NT2/D1 (cell line): ENCODE measurements around a stretch of chr10.

DNA sequence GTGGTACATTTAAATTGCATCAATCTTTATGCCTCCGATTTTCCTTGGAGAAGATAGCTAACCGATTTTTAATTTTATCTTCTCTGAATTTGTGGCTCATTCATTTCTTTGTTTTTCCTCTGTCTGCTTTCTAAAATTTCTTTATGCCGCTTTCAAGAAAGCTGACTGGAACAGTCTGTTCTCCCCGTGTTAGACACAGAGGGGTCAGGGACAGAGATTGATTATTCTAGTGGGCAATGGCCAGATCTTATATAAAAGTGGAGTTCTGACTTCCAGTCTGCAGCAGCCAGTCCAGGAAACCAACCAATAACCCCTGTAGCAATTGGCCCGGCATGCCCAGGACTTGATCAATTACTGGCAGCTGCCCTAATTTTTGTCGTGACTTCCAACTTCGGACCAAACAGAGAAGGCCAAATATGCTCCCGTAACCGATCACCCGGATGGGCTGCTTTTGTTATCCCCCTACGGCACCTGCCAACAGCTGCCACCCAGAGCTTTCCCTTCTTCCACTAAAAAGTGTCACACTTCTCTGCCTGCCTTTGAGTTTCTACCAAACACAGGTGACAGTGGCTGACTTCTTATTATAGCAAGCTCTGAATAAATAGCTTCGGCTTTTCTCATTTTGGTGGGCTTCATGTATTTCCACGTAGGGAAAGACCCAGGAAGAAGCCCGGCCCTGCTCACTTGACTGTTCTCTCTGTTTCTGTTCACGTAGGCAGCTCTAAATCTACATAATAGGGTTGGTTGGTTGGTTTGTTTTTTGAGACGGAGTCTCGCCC lies 241.8 kb downstream of the CAMK1D start:
- RRBS, 2 experiments: 96% methylated on average over 4 of the region's 17 CpGs; no CpG with 5 or more reads in 1 of the 2 experiments

- RRBS, 2 experiments: no CpG with 5 or more reads among the region's 10 CpGs
Observed at GRCh38 chr10:12604065-12604505, 254.7 kb downstream of the CAMK1D start.

GRCh38 chr10:12615304-12615606 lies 265.9 kb downstream of the CAMK1D start:
- RRBS, 2 experiments: no CpG with 5 or more reads among the region's 4 CpGs

DNA sequence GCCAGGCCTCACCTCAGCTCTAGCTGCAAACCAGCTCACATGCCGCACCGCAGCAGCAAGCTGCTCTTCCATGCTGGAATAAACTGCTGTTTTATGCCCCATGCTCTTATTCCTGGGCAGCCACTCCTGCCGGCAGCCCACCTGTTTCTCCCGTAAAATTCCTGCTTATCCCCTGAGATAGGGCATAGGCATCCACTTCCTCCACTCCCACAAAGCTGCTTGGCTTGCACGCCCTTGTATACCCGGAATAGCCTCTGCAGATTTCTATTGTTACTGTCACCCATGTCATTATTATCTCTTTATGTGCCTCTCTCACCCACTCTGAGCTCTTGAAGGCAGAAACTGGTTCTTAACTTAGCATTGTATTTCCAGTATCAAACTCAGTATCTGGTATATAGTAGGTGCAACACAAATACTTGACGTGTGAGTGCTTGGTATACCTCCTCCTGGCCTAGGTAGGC lies 193.5 kb downstream of the CCDC3 start:
- RRBS, 2 experiments: 100% methylated on average over 4 of the region's 7 CpGs; no CpG with 5 or more reads in 1 of the 2 experiments

DNA sequence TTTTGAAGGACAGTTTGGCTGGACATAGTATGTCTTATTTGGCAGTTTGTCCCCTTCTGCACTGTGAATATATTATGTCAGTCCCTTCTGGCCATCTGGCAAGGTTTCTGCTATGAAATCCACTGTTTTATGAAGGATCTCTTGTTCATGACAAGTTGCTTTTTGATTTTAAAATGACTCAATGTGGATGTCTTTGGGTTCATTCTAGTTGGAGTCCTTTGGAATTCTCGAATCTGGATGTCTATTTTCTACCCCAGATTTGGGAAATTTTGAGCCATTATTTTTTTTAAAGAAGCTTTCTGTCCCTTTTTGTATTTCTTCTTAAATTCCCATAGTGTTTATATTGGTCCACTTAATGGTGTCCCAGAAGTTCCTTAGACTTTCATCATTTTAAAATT lies 21.6 kb upstream of the MCM10 start:
- RRBS, 2 experiments: no CpG with 5 or more reads among the region's 1 CpG

DNA sequence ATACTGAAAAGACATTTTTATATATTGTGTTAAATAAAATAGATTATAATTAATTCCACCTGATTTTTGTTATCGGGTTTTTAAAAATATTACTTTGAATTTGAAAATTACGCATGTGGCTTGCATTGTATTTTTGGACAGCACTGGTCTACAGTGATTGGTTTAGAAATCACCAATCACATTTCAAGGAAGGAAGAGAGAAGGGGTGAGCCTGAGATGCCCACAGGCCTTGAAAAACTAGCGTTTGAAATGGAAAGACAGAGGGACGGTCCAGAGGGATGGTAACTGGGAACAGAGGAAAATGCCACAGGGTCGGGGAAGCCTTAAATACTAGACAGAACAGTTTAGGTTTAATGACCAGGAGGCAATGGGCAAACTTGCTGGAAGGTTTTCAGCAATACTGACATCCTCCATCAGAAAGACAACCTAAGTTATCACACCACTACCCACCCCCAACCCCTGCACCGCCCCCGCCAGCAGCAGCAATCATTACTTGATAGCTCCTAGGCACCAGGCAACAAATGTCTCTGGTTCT lies 7.0 kb downstream of the SEPHS1 start:
- RRBS, 2 experiments: no CpG with 5 or more reads among the region's 7 CpGs

- RRBS, 2 experiments: 57% methylated on average over 1 of the region's 49 CpGs; no CpG with 5 or more reads in 1 of the 2 experiments
Observed at GRCh38 chr10:13382593-13383956, 35.0 kb upstream of the SEPHS1 start.

GRCh38 chr10:13473275-13473703 lies 55.5 kb downstream of the BEND7 start:
- RRBS, 2 experiments: no CpG with 5 or more reads among the region's 25 CpGs

DNA sequence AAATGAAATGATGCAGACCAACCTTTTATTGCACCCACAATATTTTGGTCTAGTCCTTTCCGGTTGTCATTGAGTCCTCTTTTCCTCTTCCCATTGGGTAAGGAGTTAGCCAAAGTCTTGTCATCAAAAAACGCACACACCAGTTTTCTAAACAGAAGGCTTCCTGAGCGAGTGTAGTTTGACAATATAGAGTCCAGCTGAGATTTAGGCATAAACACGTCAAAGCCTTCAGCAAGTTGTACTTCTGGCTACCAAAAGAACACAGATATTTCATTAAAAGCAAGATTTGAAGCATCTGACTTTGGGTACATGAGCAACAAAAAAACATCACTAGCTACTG lies 48.0 kb downstream of the BEND7 start:
- RRBS, 2 experiments: no CpG with 5 or more reads among the region's 4 CpGs

DNA sequence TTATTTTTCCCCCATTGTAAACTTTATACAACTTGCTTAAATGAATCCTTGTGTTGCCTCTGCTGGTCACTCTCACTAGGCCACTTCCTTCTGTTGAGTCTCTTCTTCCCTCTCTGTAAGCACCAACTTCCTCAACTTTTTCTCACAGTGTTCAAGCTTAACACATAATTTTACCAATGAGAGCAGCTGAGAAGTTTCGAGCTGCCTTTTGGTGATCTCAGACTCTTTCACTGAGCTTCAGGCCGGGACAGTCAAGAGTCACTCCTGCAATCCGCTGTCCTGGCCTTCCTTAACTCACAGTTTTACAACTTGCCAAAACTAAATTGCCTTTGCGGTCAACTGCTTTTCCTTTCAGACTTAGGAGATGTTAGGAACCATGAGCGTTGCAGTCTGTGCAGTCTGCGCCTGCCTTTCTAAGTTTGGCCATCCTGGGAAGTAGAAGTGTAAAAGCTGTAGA lies 47.5 kb downstream of the PRPF18 start:
- RRBS, 2 experiments: no CpG with 5 or more reads among the region's 6 CpGs

GRCh38 chr10:13670085-13670801 lies 83.5 kb downstream of the PRPF18 start:
- RRBS, 2 experiments: no CpG with 5 or more reads among the region's 18 CpGs

GRCh38 chr10:13803936-13804355 lies 217.2 kb downstream of the PRPF18 start:
- RRBS, 2 experiments: no CpG with 5 or more reads among the region's 10 CpGs

- RRBS, 2 experiments: no CpG with 5 or more reads among the region's 2 CpGs
Observed at GRCh38 chr10:13837375-13837689, 250.6 kb downstream of the PRPF18 start.

- RRBS, 2 experiments: no CpG with 5 or more reads among the region's 7 CpGs
Observed at GRCh38 chr10:13971591-13971956, 359.1 kb downstream of the FRMD4A start.

- RRBS, 2 experiments: no CpG with 5 or more reads among the region's 5 CpGs
Observed at GRCh38 chr10:14022018-14022657, 308.6 kb downstream of the FRMD4A start.

DNA sequence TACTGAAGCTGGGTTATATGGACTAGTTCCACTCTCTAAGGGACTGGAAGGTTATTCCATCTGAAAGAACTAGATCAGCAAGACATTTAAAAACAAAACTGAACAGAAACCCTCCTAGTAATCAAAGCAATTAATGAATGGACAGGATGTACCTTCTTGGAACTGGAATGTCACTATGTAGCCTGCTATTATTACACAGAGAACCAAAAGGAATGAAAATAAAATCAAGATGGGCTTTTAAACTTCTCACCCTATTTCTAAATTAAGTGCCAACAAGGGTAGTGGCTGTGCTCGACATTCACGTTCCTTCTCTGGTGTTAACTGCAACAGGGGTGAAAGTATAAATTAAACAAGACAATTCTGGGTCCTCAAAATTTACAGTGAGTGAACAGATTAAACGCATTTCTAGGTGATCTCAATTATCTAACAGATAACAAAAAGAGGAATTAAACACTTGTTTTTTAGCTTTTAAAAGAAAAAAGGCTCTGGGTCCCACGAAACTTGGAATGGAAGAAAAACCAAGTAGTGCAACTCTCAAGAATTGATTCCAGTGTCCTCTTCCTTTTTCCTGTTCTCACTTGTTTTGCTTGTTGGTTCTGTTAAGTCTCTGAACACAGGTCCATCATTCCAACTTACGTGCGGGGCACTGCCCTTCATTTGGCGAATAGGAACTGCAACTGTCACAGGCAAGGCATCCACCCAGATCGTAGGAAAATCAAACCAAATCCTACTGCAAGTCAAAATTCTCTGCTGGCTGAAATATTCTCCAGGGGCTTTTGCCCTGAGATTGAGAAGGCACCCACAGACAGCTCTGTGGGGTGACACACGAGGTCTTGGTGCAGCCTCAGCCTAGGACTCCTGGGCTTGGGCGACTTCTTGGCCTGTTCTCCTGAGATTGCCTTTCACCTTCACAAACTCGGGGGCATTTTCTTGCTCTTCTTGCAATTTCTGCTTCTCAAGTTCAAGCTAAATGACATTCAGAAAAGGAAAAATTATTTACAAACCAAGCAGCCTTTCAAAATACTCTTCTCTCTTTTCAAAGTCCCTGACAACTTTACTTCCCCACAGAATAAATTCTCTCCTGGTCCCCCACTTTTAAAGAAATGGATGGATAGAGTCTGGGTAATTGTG lies 190.0 kb upstream of the FRMD4A start:
- RRBS, 2 experiments: no CpG with 5 or more reads among the region's 11 CpGs

GRCh38 chr10:14528168-14528916 lies 197.6 kb upstream of the FRMD4A start:
- RRBS, 2 experiments: no CpG with 5 or more reads among the region's 6 CpGs

DNA sequence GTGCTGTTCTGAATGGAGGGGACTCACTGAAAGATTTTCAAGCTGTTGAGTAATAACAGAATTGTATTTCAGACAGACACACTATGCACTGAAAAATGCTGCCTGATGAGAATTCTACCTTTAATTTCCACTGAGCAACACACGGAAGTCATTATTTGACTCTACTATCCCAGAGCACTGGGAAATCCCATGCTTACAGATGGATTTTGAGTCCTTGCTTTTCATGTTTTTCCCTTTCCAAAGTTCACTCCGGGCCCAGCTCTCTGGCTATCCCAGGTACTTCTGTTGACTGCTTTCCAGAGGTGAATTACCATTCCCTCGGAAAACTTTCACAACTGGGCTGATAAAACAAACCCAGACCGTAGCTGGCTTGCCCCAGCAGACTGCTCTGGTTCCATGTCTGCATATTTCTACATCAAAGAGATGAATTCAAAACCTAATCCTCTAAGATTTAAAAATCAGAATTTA lies 205.0 kb upstream of the FRMD4A start:
- RRBS, 2 experiments: no CpG with 5 or more reads among the region's 4 CpGs

- RRBS, 2 experiments: no CpG with 5 or more reads among the region's 8 CpGs
Observed at GRCh38 chr10:14559059-14559418, 215.7 kb downstream of the FAM107B start.

DNA sequence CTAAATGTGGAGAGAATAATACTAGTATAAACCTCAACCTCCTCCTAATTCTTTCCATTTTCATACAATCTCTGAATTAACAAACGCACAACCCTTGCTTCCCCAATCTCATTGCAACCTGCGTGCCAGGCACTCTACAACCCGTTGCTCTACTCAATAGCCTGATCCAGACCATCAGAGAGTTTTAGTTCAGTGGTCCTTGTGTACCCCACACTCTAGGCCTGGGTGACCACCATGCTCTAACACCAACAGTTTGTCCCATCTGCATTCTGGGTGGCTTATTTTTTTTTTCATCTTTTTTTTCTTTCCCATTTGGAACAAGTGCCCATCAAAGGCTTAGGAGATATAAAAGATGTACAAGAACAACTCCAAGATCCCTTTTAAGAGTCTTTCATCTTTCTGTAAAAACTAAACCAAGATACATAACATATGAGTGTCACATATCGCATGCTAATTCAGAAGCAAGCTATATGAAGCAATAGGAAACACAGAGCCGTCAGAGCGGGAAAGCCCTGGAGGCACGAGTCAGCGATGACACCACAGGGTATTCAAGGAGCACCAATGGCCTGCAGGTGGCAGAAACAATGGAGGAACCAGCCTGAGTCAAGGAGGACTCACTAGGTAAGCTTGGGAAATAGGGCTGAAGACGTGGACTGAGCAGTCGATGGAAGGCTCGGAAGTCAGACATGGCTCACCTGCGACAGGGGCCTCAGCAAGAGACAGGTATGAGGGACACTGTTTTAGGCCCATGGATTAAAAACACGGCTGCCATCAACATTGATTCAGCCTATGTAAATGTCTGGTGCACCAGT lies 214.6 kb downstream of the FAM107B start:
- RRBS, 2 experiments: no CpG with 5 or more reads among the region's 13 CpGs